IMR-90 (cell line): ENCODE results near the genes NGDN, PCK2, DCAF11, IPO4 and KHNYN.

DNA sequence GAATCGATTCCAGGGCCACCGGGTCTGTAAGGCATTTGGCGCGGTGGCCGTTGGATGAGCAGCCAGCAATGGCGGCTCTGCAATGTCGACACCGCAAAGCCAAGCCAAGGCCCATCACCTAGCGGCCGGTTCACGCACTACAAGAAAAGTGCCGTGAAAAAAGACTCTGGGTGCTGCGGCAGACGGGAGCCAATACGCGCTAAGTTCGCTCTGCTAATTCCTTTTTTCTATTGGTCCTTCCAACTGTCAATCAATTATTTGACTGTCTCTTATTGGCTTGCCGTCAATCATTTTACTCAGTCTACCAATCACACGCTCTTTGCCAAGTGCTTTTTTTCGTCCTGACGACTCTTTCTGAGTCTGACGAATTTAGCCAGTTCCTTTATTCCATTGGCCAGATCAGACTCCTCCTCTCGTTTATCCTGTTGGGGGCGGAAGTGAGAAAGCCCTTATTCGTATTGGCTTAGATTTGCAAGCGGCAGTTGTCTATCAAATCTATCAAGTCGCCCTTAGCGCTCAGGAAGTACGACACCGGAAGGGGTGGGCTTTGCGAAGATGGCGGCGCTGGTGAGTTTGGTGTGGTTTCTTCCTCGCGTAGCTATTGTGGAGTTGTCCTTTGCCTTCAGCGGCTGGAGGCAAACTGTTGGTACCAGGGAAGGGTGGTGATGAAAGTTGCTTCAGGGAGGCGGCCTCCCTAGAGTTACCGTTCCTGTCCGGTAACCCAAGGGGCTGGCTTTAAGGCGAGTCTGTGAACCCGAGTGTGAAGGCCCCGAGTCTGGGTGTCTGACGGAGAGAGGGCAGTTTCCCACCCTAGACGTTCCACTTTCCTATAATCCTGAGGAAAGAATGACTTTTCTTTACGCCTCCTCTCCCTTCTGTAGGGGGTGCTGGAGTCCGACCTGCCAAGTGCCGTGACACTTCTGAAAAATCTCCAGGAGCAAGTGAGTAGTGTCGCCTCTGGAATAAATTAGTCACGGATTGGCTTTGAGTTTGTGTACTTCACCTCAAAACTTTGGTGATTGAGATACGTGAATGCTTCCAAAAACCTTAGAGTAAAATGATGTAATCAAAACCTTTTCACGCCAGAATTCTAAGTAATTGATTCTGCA lies at the start of gene NGDN:
NGDN (plus strand) TSS at position 543 of the 1,109 bp plus-strand sequence.
- RRBS, result 8% methylated on average over 7 of the region's 51 CpGs
CAGE:
- cytosol, long polyA plus RNA, result start-site peak on the plus strand centred at position 542 of the sequence, 22 bp wide, 167 and 464 reads in 2 replicates
- long polyA plus RNA, result start-site peak on the plus strand centred at position 549 of the sequence, 13 bp wide, 46 and 449 reads in 2 replicates
- nucleus, long polyA plus RNA, result start-site peak on the plus strand centred at position 546 of the sequence, 19 bp wide, 183 and 194 reads in 2 replicates

GRCh38 chr14:23494165-23494716 lies 24.7 kb downstream of the NGDN start:
- RRBS, result no CpG with 5 or more reads among the region's 4 CpGs
CAGE:
- cytosol, long polyA plus RNA, result no peak
- long polyA plus RNA, result no peak
- nucleus, long polyA plus RNA, result no peak

DNA sequence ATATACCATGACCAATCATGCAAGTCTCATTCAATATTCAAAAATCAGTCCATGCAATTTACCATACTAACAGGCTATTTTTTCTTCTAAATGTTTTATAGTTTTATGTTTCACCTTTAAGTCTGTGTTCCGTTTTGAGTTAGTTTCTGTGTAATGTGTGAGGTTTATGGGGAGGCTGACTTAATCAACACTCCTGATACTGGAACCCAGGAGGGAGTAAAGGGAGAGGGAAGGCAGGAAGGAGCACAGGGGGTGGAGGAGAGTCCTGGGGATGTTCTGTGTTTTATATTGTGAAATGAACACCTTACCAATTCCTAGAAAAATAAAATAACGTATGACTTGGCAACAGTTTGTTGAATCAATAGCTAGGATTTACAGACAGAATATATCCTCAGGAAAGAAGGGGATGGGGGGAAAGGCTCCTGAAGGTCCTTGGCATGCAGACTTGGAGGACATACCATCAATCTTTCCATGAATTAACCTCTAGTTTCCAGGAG lies 22.2 kb upstream of the DHRS2 start:
- RRBS, result no CpG with 5 or more reads among the region's 2 CpGs
CAGE:
- cytosol, long polyA plus RNA, result no peak
- long polyA plus RNA, result no peak
- nucleus, long polyA plus RNA, result no peak

GRCh38 chr14:23629908-23630331 lies 6.2 kb upstream of the DHRS2 start:
CAGE:
- cytosol, long polyA plus RNA, result no peak
- long polyA plus RNA, result no peak
- nucleus, long polyA plus RNA, result no peak

DNA sequence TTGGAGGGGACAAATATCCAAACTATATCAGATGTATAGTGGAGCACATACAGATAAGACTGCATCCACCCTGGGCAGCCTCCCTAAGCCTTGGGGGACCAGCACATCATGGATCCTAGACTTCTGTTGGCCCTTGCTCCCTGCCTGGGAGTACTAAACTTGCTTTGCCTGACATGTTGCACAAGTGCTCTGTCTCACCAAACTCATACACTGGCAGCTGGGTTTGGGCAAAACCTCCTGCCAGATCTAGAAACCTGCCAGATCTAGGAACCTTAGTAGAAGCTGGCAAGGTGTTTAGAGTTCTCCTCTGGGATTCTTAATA lies 18.4 kb upstream of the DHRS4 start:
CAGE:
- cytosol, long polyA plus RNA, result no peak
- long polyA plus RNA, result no peak
- nucleus, long polyA plus RNA, result no peak

DNA sequence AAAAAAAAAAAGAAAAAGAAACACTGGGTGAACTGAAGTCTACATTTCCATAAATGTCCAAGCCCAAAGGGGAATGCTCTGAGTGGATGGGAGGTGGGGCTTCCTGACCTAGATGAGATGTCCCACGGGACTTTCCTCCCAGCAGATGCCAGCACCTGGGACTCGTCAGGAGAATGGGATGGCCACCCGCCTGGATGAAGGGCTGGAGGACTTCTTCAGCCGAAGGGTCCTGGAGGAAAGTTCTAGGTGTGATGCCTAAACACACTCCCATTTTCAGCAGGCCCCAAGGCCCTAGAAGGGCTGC lies 7.3 kb upstream of the CPNE6 start:
- RRBS, result no CpG with 5 or more reads among the region's 4 CpGs
CAGE:
- cytosol, long polyA plus RNA, result no peak
- long polyA plus RNA, result no peak
- nucleus, long polyA plus RNA, result no peak

- RRBS, result no CpG with 5 or more reads among the region's 9 CpGs
CAGE:
- cytosol, long polyA plus RNA, result no peak
- long polyA plus RNA, result no peak
- nucleus, long polyA plus RNA, result no peak
Observed at GRCh38 chr14:24067049-24067441, 4.3 kb upstream of the CPNE6 start.

- RRBS, result no CpG with 5 or more reads among the region's 8 CpGs
CAGE:
- cytosol, long polyA plus RNA, result no peak
- long polyA plus RNA, result no peak
- nucleus, long polyA plus RNA, result no peak
Observed at GRCh38 chr14:24079665-24080332, 8.4 kb downstream of the CPNE6 start.

GRCh38 chr14:24093636-24094838 lies at the start of gene PCK2:
PCK2 (plus strand) TSS chr14:24094311.
- RRBS, result 0% methylated on average over 7 of the region's 74 CpGs
CAGE:
- cytosol, long polyA plus RNA, result start-site peak on the plus strand at chr14:24094321-24094356, 19 and 64 reads in 2 replicates
- long polyA plus RNA, result start-site peak on the plus strand at chr14:24094321-24094352, 20 and 26 reads in 2 replicates
- nucleus, long polyA plus RNA, result no peak

DNA sequence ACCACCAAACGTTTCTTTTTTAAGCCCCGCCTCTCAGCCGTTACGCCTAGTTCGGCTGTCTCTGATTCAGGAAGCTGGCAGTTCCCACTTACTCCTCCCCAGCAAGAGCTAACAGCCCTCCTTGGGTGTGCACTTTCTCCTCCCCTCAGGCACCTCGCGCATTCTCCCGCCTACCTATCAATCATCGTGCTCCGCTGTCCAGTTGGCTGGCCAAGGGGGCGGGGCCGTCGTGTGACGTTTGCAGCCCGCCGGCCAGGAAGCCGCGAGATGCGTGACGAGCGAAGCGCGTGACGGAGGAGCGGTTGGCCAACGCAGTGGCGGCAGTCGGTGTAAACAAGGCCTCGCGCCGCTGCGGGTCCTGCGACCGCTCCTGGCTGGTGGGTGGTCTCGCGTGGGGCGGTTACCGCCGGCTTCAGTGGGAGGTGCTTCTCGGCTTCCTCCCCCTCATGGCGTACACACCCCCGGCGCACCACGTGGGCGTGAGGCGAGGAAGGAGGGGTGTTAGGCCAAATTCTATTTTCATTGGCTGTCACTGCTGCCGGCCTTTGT lies at the start of gene DCAF11:
DCAF11 (plus strand) TSS at position 230 of the 549 bp plus-strand sequence.
- RRBS, result 1% methylated on average over 9 of the region's 47 CpGs
CAGE:
- cytosol, long polyA plus RNA, result start-site peak on the plus strand centred at position 269 of the sequence, 20 bp wide, 57 and 105 reads in 2 replicates
- long polyA plus RNA, result start-site peak on the plus strand centred at position 252 of the sequence, 53 bp wide, 98 and 387 reads in 2 replicates
- nucleus, long polyA plus RNA, result no peak

GRCh38 chr14:24132224-24133030 lies 2.0 kb downstream of the FITM1 start:
- RRBS, result no CpG with 5 or more reads among the region's 27 CpGs
CAGE:
- cytosol, long polyA plus RNA, result no peak
- long polyA plus RNA, result no peak
- nucleus, long polyA plus RNA, result no peak

DNA sequence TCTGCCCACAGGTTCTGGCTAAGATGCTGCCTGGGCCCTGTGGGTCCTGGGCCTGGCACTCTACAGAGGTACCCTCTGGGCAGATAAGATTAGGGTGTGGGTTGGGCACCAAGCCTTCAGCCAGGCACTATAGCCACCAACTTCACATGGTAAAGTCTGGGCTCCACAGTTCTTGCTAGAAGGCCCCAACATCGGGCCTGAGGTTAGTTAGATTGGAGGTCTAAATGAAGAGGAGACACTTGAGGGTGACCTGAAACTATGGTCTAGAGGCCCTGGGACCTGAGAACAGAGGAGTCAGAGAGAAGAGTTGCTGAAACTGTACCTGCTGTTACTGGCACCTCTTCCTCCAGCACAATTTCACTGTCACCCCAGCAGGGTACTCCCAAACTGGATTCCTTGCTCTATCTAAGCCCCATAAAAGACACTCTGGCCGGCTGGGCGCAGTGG lies 5.2 kb upstream of the REC8 start:
- RRBS, result no CpG with 5 or more reads among the region's 3 CpGs
CAGE:
- cytosol, long polyA plus RNA, result no peak
- long polyA plus RNA, result no peak
- nucleus, long polyA plus RNA, result no peak

DNA sequence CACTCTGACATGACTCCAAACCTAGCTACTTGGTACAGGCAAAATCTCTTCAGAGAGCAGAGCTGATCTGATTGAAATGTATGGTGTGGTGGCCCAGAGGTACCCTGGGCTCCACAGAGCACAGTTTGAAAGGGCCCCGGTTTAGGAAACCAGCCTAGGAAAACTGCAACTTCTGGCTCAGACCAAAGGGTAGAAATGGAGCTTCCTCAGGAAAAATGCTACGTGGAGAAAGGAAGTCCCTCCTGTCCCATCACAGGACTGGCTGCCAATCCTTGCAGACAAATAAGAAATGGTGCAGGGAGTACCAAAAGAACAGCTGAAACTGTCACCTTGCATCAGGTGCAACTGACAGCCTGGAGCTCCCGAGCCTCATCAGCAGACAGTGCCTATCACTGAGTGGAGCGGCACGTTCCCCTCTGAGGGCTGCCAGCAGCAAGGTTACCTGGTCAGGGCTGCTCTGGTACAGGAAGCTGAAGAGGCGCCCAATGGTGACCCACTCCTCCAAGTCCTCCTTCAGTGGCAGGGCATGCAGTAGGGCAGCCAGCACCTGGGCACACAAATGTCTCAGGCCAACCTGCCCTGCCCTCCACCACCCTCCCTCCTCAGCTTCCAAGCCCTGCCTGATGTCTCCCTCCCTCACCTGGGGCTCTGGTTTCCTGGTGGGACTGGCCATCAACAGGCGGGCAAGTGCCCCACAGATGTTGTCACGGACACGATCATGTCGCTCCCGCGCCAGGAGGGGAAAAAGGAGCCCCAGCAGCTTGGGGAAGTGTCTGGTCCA lies 7.4 kb downstream of the IPO4 start:
- RRBS, result no CpG with 5 or more reads among the region's 12 CpGs
CAGE:
- cytosol, long polyA plus RNA, result no peak
- long polyA plus RNA, result no peak
- nucleus, long polyA plus RNA, result no peak

- RRBS, result 1% methylated on average over 38 of the region's 51 CpGs
CAGE:
- cytosol, long polyA plus RNA, result no peak
- long polyA plus RNA, result no peak
- nucleus, long polyA plus RNA, result no peak
Observed at GRCh38 chr14:24188478-24189292, at the start of gene IPO4. IPO4 (minus strand) TSS chr14:24188816.

DNA sequence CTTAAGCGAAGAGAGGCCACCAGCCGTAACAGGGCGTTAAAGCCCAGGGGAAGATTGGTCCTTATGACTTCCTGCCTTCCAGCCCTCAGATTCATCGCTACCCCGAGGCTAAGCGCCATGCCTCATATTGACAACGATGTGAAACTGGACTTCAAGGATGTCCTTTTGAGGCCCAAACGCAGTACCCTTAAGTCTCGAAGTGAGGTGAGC lies 313 bp downstream of the GMPR2 start:
- RRBS, result no CpG with 5 or more reads among the region's 9 CpGs
CAGE:
- cytosol, long polyA plus RNA, result no peak
- long polyA plus RNA, result no peak
- nucleus, long polyA plus RNA, result no peak

DNA sequence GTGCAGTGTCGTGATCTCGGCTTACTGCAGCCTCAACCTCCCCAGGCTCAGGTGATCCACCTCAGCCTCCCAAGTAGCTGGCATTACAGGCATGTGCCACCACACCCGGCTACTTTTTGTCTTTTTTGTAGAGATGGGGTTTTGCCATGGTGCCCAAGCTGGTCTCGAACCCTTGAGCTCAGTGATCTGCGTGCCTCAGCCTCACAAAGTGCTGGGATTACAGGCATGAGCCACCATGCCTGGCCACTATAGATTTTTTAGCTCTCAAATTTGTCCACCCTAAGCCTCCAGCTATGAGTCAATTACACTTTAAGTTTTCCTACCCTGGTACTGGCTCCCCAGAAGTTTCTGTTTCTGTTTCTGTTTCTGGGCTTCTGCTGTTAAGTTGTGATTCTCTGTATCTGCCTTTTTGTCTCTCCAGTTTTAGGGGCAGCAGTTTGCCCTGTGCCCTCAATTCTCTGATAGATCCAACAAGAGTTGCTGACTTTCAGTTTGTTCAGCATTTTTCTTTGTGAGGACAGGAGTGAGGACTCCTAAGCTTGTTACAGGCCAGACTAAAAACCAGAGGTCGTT lies 4.3 kb upstream of the TINF2 start:
- RRBS, result no CpG with 5 or more reads among the region's 6 CpGs
CAGE:
- cytosol, long polyA plus RNA, result no peak
- long polyA plus RNA, result no peak
- nucleus, long polyA plus RNA, result no peak

- RRBS, result no CpG with 5 or more reads among the region's 19 CpGs
CAGE:
- cytosol, long polyA plus RNA, result no peak
- long polyA plus RNA, result no peak
- nucleus, long polyA plus RNA, result no peak
Observed at GRCh38 chr14:24300276-24300990, 783 bp downstream of the NOP9 start.

- RRBS, result 1% methylated on average over 20 of the region's 77 CpGs
CAGE:
- cytosol, long polyA plus RNA, result start-site peak on the plus strand at chr14:24430050-24430085, 21 and 23 reads in 2 replicates
- long polyA plus RNA, result start-site peak on the plus strand at chr14:24429934-24429990, 47 and 216 reads in 2 replicates
- nucleus, long polyA plus RNA, result start-site peak on the plus strand at chr14:24430052-24430069, 25 and 74 reads in 2 replicates
Observed at GRCh38 chr14:24429520-24430429, at the start of gene KHNYN. KHNYN (plus strand) TSS chr14:24429954.

GRCh38 chr14:24431271-24432404 lies 1.9 kb downstream of the KHNYN start:
- RRBS, result 69% methylated on average over 5 of the region's 24 CpGs
CAGE:
- cytosol, long polyA plus RNA, result no peak
- long polyA plus RNA, result no peak
- nucleus, long polyA plus RNA, result no peak

- RRBS, result no CpG with 5 or more reads among the region's 5 CpGs
CAGE:
- cytosol, long polyA plus RNA, result no peak
- long polyA plus RNA, result no peak
- nucleus, long polyA plus RNA, result no peak
Observed at GRCh38 chr14:24435865-24436275, 6.1 kb downstream of the KHNYN start.